ENCODE data around the gene SLC26A9.

DNA sequence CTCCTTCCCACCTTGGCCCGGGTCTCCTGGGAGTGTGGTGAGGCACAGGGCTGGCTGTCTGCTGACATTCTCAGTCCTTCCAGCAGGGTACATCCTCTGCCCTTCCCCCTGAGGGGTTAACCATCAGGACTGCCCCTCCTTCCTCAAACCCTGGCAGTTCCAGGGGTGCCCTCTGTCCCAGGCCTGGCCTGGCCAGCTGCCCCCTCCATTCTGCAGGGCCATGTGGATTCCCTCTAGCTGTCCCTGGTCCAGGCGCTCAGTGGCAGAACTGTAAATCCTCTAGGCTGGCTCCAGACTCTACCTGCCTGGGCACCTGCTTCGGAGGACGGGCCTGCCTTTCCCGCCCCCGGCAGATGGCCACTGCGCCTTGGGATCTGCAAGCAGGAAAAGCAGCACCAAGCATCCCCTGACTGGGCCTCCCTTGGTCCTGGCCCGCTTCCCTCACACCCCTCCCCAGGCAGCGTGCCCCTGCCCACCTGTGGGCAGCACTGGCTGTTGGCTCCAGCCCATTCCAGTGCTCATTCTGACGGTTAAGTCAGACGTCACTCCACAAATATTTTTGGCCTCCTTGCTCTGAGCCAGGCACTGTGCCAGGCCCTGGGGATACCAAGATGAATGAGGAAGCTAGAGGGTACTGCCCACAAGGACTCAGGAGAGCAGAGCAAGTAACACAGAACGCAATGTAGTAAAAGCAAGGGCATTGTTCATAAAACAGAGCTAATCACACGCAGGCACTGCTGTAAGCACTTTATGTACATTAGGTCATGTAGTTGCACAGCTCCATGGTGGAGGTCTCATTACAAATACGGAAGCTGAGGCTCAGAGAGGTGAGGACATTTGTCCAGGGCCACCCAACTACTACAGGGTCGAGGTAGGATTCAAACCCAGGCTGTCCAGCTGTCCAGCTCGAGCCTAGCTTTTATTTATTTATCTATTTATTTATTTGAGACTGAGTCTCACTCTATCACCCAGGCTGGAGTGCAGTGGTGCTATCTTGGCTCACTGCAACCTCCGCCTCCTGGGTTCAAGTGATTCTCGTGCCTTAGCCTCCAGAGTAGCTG is 22.0 kb upstream of the BLACAT1 start:
- PRO-cap: no peak

DNA sequence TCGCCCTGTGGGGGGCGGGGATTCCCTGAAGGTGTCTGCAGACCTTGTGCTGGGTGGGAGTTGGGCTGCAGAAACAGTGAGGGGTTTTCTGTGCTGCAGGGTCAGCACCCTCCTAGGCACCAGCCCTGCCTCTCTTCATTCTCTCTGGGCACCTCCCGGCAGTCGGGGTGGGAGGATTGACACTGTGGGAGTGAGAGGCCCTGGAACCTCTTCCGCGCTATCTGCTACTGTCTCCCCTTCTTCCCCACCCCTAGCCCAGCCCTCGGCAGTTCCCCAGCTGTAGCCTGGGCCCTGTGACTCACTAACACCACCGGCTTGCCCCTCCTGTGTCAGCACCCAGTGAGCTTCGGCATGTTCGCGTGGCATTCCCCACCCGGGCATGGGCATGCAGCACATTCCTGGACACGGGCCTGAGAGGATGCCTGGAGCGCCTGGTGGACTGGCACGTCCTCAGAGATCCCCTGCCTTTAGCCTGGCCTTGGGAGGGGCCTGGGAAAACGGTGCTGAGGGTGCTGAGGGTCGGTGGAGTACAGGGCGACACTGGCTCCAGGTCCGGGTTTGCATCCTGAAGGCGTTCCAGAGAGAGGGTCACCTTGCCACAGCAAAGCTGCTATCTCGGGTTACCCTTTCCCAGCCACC is 1.3 kb downstream of the CDK18 start:
- PRO-cap: unidirectional peak, minus-strand start at position 252 of the sequence

GRCh38 chr1:205536617-205537440 is 32.0 kb upstream of the MFSD4A start:
- PRO-cap: no peak

DNA sequence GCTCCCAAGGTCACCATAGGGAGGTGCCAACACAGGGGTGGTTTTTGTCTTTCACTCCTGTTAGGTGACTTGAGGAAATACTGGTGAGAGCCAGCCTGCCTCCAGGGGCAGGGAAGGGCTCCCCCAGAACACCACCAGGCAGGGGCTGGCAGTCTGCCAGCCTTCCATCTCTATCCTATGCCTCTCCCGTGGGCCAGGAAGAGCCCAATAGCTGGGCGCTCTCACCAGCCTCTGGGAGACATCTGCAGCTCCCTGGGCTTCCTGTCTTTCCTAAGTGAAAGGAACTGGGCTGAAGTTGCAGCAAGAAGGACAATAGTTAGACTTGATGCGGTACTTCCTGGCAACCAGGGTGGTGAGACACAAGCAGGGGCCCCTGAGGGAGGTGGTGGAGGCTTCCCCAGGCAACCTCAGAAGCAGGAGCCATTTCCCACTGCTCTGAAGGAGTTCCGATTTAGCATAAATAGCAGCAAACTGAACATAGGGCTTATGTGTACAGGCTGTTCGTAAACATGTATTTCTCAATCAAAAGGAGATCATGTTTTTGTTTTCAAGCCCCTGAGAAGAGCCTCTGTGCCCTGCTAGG is 14.1 kb downstream of the MFSD4A start:
- PRO-cap: no peak

- PRO-cap: no peak
Observed at GRCh38 chr1:205597645-205598472, 29.0 kb downstream of the MFSD4A start.

- PRO-cap: no peak
Observed at GRCh38 chr1:205614242-205614932, 17.4 kb downstream of the ELK4 start.

GRCh38 chr1:205678128-205679271 is 1.8 kb downstream of the SLC45A3 start:
- PRO-cap: no peak

- PRO-cap: no peak
Observed at GRCh38 chr1:205679272-205679600, 1.1 kb downstream of the SLC45A3 start.

DNA sequence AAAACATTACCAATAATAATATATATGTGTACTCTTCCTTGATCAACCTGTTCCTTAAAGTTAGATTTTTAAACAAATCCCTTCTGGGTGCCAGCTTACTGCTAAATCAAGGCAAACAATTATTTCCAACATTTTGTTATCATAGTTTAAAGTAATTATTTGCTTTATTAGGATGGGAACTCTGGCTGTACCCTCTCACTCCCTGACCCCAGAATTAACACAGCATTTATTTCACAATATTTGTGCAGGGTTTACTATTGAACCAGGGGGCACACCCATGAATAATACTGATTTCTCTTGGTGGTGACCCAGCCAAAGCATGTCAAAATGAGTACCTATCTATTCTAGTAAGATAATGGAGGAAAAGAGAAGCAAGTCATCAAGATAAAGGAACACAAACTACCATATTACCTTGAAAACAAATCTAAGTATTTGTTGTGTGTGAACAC is 30.1 kb upstream of the SLC45A3 start:
- PRO-cap: no peak

DNA sequence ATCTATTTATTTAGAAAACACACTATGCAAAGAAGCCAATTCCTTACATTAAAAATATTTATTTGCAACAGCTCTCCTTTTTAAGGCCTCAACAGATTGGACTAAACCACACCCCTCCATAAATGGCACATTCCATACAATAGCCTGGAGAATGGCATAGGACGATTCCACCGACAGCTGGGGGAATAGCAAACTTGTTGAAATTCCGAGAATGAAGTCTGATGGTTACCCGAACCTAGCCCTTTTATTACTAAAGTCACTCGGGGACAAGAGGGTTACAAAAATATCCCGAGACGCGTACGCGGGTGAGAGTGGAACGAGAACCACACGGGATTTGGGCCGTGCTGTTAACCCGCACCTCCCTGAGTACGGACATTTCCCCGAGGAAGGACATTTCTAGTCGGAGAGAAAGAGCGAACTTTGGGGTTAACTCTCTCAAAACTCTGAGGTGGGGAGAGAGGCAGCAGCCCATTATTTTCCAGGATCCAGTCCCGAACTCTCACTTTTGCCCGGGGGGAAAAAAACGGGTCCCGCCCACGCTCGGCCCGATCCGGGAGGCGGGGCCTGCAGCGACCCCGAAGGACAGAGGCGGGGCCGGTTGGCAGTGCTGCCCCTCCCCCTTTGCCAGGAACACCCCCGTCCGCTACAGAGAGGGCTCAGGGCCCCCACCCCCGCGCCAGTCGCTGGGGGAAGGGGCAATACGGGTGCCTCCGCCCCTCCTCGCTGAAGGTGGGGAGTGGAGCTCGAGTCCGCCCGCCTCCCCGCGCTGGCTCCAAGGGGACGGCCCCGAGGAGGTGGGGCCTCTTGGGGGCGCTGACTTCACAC is 948 bp downstream of the NUCKS1 start:
- PRO-cap: bidirectional peak, plus-strand start outside the sequence, minus-strand start at position 499 of the sequence

GRCh38 chr1:205805233-205805760 is 7.7 kb downstream of the SLC41A1 start:
- PRO-cap: no peak

GRCh38 chr1:205810071-205811280 is 2.5 kb downstream of the SLC41A1 start:
- PRO-cap: no peak

DNA sequence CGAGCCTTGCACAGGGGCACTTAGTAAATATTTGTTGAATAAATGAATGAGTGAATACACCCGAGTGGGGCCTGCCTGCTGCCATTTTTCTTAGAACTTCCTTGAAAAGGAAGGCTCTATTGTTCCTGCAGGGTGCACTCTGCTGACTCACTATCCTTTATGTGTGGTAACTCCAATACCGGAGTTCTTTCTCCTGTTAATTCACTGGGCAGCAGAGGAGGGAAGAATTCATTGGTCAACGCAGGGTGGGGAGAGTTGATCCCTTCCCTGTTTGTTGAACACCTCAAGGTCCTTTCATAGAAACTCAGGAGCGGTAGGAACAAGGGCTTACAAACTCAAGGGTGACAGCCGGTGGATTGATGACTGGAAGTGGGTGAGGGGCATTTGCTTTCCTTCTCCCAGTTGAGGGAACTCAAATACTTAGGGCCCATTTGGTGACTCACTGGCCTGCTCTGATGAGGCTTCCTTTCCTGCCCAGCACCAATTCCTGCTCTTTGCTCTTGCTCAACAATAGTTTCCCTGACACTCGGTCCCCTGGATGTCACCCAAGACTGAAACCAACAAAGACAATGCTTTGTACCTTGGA is 9.6 kb downstream of the SLC26A9 start:
- PRO-cap: no peak

DNA sequence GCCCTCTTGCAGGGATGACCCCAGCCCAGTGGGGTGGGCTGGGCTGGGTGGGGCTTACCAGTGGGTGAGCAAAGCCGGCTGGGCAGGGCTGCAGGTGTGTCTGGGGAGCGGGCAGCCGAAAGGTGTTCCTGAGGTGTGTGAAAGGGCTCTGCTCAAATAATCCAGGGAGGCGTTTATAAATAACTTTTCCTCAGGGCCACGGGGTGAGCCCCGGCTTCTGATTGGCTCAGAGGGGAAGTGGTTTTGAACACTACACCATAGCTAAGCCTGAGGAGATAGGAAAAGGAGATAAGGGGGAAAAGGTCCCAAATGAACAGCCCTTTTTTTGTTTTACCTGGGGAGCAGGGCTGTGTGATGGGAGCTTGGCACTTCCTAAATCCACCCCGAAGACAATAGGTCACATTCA is at the start of gene SLC26A9:
Gene SLC26A9, minus strand, starts transcription at position 150 of the 406 bp plus-strand sequence.
- PRO-cap: no peak

DNA sequence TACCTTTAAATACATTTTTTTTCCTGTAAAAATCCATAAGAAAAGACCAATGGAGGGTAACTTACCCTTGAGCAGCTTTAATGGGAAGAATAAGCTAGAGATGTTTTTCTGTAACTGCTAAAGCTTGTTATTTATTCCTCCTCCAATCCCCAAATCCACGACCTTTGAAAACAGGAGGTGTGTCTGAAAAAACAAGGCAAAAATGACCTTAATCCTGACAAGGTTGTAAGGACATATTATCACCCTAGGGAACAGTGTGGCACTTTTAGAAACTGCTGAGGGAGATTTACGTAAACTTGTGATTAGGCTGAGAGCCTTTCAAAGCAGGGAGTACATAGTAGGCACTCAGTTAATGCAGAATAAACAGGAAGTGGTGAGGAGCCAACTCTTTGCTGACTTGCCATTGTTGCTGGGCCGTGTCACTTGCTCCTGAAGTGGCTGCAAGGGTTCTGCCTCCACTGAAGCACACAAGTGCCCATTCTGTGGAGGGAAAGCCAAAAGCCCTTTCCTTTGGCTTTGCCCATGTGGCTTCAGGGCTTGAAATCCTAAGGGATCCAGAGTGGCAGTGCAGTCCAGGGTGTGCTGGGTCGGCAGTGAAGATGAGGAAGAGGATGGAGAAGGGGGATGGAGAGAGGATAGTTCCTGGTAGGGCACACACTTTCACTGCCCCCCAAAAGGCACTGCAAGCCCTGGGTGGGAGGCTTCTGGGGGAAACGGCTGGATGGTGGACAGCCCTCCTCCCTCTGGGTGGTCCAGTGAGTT is 13.9 kb upstream of the RHEX start:
- PRO-cap: no peak

DNA sequence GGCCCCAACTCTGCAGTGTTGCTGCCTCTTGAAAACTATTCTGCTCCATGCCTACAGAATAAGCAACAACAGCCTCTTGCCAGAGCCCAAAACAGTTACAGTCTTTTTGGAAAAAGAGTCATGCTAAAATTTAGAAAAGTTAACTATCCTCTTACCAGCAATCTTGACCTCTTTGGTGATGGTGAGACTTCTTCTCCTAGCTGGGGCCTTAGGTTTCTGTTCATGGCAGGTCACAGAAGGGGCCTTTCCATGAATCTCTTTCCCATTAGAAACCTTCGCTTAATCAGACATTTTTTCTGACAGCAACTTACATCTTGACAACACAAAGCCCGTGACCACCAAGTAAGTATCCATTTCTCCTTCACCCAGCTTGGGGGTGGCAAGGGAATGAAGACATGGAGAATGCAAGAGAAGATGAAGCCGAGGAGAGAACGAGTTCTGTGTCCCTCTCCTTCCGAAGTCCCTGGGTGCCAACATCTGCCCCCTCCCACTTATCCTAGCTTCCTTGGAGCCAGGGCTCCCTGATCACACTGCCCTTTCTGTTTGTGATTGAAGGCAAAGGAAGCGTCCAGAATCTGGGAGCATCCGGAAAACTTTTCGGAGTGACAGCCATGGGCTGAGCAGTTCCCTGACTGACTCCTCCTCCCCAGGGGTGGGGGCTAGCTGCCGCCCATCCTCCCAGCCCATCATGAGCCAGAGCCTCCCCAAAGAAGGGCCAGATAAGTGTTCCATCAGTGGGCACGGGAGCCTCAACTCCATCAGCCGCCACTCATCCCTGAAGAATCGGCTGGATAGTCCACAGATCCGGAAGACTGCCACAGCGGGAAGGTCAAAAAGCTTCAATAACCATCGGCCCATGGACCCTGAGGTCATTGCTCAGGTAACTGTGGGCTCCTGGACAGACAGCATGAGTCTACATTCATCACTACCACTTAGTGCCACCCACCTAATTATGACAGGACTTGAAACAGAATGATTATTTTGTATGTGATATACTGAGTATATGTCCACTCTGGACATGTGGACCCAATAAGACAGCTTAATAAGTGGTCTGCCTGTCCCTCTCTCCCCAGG is 11.9 kb upstream of the IKBKE start:
- PRO-cap: no peak

DNA sequence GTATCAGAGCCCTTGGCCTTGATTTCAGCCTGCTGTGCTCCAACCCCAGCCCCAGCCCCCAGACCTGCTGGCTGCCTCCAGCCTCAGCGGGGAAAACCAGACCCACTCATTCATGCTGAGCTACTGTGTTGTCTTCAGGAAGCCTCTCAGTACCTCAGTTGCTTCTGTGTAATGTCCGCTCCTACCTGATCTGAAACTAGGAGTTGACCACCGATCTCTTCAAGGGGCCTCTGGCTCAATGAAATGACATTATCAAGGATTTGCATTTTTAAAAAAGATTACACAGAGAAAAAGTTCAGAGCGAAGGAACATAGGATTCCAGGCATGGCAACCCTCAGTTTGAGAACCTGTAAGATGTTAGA is 1.3 kb downstream of the IKBKE start:
- PRO-cap: no peak

DNA sequence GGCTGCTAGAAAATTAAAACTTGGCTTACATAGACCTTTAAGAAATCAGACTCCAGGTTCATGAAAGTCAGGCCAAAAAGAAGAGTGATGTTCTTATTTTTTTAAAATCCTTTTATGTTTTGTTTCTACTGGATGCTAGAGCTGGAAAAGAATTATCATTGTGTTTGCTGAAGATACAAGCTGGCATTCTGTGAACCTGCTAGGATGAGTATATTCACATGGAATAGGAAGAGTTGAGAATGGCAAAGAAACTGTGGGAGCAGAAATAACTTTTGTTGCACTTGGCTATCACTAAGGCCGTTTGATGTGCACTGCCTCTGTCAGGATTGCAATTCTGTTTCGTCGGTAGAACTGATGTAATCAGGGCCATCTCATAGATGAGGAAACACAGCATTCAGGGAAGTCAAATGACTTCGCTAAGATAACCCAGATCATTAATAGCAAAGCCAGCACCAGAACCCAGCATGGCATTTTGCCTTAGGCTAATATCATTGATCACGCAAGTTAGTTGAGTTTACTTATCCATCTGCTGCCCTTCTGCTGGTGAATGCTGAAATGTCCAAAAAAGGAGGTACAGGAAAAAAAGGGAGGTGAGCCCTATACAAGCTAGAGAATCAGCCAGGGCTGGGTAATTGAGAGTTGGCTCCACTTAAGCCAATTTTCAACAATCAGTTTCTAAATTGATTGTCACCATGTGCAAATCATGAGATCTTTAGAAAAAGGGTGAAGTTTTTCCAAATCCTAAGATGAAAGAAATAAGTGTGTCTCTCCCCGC is 7.5 kb downstream of the RASSF5 start:
- PRO-cap: no peak

DNA sequence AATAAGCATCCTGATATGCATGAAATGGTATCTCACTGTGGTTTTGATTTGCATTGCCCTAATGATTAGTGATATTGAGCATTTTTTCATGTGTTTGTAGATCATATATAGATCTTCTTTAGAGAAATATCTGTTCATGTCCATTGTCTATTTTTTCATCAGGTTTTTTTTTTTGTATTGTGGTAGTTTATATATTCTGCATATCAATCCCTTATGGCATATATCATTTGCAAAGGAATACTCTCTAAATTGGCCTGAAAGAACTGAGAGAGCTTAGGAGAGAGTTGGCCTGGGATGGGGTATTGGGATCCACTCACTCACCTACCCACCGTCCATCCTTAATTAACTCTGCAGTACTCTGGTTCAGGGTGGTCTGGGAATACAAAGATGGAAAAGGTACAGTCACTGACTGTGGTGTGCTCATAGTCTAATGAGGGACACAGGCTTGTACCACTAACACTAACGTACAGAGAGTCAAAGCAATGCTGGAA is 41.1 kb downstream of the EIF2D start:
- PRO-cap: no peak

GRCh38 chr1:206585058-206585557 is 27.2 kb downstream of the EIF2D start:
- PRO-cap: no peak